Peripheral blood mononuclear cell (primary cell): ENCODE measurements around a stretch of chr10.

- PRO-cap, 8 experiments = no peak in any of the 8 experiments
These were observed 133.2 kb downstream of the MAPK8 start for GRCh38 chr10:48439457-48440216.

DNA sequence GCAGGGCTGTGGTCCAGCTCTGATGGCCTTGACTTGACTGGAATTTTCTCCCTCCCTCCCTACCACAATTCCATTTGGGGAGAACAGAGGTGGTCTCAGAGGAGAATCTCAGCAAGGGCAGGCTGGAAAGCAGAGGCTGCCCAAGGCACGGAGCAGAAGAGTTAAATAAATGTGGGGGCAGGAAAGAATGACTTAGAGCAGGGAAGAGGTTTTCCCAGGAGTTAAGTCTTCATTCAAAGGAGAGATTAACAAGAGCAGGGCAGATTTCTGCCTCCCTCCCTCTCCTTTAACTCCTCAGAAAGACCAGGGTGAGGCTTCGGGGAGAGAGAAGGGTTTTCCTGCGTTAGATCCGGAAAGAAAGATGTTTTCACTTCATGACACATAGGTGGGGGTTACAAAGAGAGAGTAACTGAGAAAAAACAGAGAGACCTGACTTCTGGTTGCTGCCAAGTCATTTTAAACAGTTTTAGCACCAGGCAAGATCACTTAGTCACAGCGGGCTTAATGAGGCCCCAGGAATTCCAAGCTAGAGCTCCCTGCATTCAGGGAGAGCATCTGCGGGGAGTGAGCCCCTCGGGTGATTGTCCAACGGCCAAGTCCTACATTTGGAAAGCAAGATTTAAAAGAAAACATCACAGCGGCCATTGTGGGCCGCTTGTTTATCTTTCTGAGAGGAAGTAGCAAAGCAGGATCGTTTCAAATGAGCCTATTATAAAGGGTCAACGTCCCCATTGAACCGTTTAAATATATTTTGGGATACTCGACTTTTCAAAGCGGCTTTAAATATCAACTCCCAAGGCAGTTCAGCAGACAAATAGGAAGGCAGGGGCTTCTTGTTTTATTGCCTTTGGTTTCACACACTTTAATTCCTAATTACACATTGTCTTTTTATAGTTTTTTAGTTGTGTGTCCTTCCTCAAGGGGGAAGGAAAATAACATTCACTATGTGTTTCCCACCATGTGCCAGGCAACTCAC lies 78.5 kb downstream of the ARHGAP22 start:
- PRO-cap, 8 experiments = no peak in any of the 8 experiments

DNA sequence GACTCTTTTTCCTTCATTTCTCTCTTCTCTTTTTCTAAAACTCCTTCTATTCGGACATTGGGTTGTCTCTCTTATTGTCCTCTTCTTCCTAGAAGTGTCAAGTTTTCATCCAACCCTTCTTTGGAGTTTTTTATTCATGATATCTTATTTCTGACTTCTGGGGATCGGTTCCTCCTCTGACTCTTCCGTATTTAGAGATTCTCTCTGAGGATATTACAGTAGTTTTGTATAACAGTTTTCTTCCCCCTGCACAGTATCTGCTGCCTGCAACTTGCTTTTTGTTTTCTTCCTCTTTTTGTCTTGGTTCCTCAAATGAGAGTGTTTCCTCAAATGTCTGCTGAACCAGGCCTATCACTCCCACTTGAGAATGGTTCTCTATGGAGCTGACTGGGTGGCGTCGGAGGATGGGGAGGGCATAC lies 27.8 kb downstream of the ARHGAP22 start:
- PRO-cap, 8 experiments = no peak in any of the 8 experiments

GRCh38 chr10:48655393-48655914 lies 29.2 kb upstream of the WDFY4 start:
- PRO-cap, 8 experiments = peak in 2 of 8 experiments; most common plus-strand start chr10:48655687 (in 2)

DNA sequence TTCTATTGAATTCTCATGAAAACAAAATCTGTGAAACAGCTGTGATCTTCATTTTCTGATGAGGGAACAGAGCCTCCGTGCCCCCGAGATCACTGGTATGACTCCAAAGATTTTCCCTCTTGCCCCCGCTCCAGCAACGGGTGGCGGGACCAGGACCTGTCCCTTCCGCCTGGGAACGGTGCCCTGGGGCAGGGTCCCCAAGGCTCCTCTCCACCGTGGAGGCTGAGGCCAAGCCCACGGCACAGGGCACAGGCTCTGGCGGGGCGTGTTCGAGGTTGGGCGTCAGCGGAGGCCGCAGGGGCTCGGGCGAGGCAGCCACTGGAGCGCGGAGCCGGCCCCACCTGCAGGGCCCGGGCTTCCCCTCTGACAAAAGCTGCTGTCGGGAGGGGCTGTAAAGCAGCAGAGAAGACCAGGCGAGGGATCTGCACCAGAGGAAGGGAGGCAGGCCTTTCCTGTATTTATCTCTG lies 13.2 kb upstream of the WDFY4 start:
- PRO-cap, 8 experiments = peak in 7 of 8 experiments; most common plus-strand start position 402 of the sequence (in 5); most common minus-strand start position 221 of the sequence (in 3)

DNA sequence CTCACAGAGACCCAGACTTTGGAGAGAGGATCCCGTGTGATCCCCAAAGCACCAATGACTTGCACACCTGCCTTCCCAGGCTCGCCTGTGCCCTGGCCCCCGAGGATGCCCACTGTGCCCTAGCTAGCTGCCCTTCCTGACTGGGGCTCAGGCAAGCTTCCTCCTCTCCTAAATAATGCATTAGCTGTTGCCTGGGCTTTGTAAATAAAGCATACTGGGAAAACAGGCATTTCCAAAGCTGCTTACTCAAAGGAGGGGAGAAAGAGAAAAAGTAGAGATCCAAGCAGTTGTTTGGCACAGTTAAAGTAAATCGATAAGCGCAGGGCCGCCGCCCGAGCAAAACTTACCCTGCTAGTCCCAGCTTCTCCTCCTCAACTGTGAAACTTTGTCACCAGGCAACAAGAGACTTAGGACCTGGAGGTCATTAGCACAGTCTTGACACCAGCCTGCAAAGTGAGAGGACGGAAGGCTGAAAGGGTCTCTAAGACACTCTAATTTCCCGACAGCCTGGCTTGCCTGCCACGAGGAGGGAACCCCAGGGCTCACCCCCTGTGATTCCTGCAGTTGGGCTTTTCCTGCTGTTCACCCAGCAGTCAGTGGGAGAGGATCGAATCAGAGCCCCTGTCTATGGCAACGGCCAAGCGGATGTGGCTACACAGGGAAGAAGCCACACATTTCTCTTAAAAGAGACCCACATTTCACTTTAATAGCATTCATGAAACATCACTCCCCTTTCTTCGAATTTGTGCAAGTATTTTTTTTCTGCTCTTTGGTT lies 4.6 kb downstream of the LRRC18 start:
- PRO-cap, 8 experiments = no peak in any of the 8 experiments

DNA sequence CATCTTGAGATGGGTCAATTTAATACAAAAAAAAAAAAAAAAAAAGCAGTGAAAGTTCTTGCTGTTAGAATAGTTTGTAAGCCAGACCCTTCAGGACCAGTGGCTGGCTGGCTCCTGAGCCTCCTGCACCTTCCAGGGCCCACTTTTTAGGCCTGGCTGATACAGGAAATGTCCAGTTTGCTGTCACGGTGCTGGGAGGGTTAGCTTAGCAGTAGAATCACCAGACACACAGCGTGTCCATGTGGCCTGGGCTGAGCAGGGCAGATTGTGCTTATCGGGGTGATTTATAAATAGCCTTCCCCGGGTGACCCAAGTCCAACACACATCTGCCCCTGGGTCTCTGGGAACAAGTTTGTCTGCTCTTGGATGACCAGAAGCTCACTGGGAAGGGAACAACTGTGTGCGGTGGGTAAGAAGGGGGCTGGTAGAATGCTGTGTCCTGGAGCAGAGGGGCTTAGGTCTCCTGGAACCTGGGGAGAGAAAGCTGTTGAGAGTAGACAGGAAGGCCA lies 1.5 kb downstream of the C10orf71 start:
- PRO-cap, 8 experiments = no peak in any of the 8 experiments

DNA sequence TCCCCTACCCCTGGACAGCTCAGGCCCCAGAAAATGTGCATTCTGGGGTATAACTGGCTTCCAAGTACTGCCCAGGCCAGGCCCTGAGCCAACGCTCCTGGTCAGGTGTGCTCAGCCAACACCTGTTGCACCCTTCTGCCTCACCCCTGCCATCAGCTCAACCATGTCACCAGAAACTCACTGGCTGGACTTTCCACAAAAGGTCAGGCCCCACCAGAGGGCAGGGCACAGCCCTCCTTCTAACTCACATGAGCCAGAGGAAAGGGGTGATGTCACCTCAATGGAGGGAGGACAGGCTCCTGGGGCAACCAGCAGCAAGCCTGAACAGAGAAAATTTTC lies 2.3 kb downstream of the OGDHL start:
- PRO-cap, 8 experiments = no peak in any of the 8 experiments

GRCh38 chr10:50417680-50418706 lies 166.7 kb upstream of the ASAH2 start:
- PRO-cap, 8 experiments = peak in 8 of 8 experiments; most common plus-strand start chr10:50418578 (in 5); most common minus-strand start chr10:50418407 (in 7)

- PRO-cap, 8 experiments = no peak in any of the 8 experiments
These were observed 168.9 kb upstream of the ASAH2 start for GRCh38 chr10:50420229-50420617.

- PRO-cap, 8 experiments = no peak in any of the 8 experiments
These were observed 106.0 kb downstream of the SGMS1 start for GRCh38 chr10:50517625-50518198.

DNA sequence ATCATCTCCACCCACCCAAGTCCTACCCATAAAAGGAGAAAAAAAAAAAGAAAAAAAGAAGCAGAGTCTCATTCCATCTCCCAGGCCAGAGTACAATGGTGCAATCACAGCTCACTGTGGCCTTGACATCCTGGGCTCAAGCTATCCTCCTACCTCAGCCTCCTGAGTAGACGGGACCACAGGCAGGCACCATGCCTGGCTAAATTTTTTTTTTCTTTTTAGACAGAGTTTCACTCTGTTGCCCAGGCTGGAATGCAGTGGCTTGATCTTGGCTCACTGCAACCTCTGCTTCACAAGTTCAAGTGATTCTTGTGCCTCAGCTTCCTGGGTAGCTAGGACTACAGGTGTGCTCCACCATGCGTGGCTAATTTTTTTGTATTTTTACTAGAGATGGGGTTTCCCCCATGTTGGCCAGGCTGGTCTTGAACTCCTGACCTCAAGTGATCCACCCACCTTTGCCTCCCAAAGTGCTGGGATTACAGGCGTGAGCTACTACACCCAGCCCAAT lies 24.4 kb upstream of the SGMS1 start:
- PRO-cap, 8 experiments = no peak in any of the 8 experiments

DNA sequence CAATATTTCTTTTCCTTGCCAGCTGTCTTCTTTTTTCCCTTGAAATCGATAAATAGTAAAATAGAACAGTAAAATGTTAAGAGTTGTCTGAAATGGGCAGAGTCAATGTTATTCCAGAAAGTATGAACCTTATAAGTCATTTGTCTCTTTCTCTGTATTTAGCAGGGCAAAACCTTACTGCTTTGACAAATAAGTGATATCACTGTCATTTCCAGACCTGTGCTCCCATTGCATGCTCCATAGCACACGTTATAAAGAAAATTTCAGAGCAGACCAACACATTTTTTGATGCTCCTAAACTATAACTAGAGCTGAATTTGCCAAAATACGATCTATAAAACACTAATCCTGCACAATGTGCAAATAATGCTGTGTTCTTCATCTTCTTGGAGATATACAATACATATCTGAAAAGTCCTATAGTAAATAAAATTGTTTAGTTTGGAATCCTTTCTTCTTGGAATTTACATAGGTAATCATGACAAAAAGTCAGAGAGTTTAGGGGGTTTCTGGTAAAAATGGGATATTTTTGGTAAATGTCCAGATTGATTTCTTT lies 1.1 kb downstream of the A1CF start:
- PRO-cap, 8 experiments = no peak in any of the 8 experiments

- PRO-cap, 8 experiments = no peak in any of the 8 experiments
These were observed 293.0 kb downstream of the PRKG1 start for GRCh38 chr10:51367286-51367635.

DNA sequence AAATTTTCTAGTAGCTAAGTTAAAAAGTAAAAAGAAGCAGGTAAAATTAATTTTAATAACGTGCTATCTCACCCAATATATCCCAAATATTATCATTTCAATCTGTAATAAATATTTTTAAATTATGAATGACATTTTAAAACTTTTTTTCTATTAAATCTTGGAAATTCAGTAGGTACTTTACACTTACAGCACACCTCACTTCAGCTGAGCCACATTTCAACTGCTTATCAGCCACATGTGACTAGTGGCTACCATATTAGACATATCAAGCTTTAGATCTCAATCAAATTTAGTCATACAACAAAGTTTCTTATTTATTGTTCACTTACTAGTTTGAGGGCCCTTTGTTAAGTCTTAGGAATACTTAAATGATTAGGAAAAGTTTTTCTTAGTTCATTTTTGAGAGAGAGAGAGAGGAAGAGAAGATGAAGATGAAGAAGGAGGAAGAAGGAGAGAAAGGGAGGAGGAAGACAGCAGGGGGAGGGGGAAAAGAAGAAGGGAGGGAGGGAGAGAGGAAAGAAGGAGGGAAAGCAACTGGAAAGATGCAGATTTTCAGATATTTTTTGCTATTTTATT lies 98.8 kb downstream of the CSTF2T start:
- PRO-cap, 8 experiments = no peak in any of the 8 experiments

GRCh38 chr10:51762980-51763214 lies 63.5 kb upstream of the CSTF2T start:
- PRO-cap, 8 experiments = no peak in any of the 8 experiments

DNA sequence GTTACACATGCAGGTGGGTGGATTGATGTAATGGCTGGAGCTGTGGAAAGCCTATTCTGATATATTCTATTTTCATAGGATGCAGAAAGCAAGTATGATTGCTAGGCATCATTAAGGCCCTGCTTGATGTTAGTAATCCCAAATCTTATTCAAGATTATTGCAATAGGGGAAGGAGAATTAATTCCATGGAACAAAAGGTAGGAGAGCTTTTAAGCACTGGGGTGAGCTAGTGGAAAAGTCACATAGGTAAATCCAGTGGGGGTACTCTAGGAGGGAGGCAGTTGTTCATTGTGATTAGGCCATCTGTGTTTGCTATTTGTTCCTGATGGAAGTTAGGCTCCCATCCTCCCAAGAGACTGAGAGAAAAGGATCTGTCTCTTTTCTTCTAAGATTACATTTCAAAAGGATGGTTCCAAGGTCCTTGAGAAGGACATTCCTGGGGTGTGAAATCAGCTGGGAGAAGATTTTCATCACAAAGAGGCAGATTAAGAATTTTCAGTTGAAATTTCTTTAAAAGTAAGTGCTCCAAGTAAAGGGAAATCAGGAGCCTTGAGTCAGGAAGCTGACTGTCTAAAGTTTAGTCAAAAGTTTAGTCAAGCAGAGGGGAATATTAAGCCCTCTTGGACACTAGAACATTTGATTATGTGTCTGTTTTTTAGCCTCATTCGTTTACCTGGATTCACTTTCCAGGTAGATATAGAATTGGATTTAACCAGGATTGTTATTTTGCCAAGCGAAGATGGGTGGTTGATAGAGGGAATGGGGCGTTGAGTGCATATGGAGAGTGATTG lies 210.8 kb upstream of the CSTF2T start:
- PRO-cap, 8 experiments = no peak in any of the 8 experiments

GRCh38 chr10:52314772-52315491 lies 851 bp downstream of the DKK1 start:
- PRO-cap, 8 experiments = no peak in any of the 8 experiments

GRCh38 chr10:52965123-52965588 lies 192.6 kb upstream of the MBL2 start:
- PRO-cap, 8 experiments = no peak in any of the 8 experiments

- PRO-cap, 8 experiments = no peak in any of the 8 experiments
These were observed 206.2 kb downstream of the ZWINT start for GRCh38 chr10:56154802-56155379.